Karpas-422 (cell line): ENCODE measurements around the genes REM2, PRMT5 and RNF212B.

GRCh38 chr14:22882490-22883412 is at the start of gene REM2:
TSS of gene REM2 (plus strand) at chr14:22883222.
- PRO-cap, result unidirectional peak, plus-strand start at chr14:22883222
- RAMPAGE, long total RNA, result no peak

- PRO-cap, result bidirectional peak, plus-strand start at chr14:22929695, minus-strand start at chr14:22929365
- RAMPAGE, long total RNA, result start-site peak on the minus strand at chr14:22929359-22929398, 59 and 127 reads in 2 replicates
These were observed at the start of gene PRMT5 for GRCh38 chr14:22928804-22930070. TSS of gene PRMT5 (minus strand) at chr14:22929376.

DNA sequence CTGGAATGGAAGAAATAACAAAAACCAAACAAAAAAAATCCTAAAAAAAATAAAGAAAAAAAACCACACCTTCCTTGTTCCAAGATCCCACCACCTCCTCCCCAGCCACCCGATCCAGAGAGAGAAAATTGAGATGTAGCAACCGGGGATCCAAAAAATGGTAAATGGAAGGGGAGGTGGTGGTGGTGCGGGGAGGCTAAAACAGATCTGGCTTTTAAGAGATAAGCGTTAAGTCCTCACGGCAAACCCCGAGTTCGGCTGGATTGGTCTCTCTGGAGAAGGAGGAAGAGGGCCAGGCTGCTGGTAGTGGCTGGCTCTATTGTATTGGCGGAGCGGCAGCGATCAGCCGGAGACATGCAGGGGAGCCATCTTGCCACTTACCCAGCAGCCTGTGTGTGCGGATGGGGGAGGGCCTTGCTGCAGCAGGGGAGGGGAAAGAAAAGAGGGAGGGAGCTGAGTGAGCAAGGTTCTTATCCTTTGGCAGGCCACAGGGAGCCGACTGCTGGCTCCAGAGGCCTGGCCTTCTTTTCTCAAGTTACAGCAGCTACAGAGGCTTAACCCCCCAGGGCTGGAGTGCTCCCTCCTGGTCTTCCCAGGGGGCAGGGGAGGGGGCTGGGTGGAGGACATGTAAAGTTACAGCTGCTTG is 14.0 kb upstream of the CDH24 start:
- PRO-cap, result no peak
- RAMPAGE, long total RNA, result start-site peak on the minus strand centred at position 403 of the sequence, 85 bp wide, 144 and 174 reads in 2 replicates

DNA sequence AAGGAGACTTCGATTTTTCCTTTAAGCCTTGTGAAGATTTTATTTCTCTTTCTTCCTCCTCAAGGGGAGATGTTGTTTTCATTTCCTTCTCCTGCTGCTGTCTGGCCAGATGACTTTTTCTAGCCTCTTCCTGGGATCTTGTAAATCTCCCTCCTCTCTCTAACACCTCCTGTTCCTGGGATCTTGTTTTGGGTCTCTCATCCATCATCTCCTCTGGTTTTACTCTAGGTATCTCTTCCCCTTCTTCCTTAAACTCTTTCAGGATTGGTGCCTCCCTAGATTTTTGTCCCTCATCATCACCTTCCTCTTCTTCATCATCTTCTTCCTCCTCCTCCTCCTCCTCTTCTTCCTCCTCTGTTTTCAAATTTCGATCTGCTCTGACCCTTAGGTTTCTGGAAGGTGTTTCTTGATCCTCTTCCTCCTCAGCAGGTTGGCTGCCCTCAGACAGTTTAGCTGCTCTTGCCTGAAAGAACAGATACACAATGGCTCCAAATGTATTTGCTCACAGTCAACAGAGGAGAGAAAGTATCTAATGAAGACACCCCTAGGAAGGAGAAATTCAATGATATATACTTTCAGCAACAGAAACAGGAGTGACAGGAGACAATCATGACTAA is 14.5 kb downstream of the ACIN1 start:
- PRO-cap, result no peak
- RAMPAGE, long total RNA, result no peak

- PRO-cap, result no peak
- RAMPAGE, long total RNA, result no peak
These were observed 4.4 kb upstream of the CEBPE start for GRCh38 chr14:23123306-23123977.

- PRO-cap, result no peak
- RAMPAGE, long total RNA, result no peak
These were observed 26.6 kb upstream of the CEBPE start for GRCh38 chr14:23145582-23146186.

DNA sequence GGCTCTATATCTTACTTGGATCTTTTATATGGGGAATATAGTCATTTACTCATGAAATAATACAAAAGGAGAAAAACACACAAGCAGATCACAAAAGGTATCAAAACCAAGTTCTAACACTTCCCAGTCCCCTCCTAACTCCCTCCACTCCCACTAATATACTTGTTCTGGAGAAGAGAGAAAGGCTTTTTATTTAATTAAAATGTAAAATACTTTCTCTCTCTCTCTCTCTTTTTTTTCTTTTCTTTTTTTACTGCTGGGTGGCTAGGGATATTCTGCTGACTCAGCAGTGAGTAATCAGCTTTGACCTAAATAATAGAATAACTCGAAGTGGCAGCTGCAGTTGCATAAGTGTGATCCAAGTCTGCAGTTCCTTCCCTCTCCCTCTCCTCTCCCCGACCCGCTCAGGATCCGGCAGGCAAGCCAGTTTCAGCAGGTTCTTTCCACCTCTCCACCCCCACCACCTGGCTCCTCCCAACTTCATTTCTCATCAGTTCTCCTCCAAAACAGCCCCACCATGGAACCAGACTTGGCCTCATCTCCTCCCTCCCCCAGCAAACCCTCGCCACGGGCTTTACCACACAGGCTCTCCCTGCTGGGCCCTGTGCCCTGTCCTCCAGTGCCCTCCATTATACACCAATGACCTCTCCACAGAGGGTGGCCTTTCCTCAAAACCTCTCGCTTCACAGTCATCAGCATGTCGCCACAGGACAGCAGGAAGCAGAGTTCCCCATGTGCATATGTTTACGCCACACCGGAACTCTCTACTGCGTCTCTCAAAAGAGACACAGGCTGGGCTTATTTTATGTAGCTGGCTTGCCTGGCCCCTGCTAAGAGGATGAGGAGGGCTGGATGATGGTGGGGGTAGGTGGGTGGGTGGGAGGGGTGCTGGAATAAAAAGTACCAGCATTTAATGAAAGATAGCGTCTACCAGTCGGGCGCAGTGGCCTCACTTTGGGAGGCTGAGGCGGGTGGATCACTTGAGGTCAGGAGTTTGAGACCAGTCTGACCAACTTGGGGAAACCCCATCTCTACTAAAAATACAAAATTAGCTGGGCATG is 22.4 kb downstream of the SLC7A8 start:
- PRO-cap, result no peak
- RAMPAGE, long total RNA, result no peak

GRCh38 chr14:23237546-23238273 is at the start of gene RNF212B:
TSS of gene RNF212B (plus strand) at chr14:23237936.
- PRO-cap, result no peak
- RAMPAGE, long total RNA, result no peak

- PRO-cap, result no peak
- RAMPAGE, long total RNA, result no peak
These were observed 897 bp upstream of the EFS start for GRCh38 chr14:23366017-23366120.

GRCh38 chr14:23366121-23367058 is 1.4 kb upstream of the EFS start:
- PRO-cap, result no peak
- RAMPAGE, long total RNA, result no peak

DNA sequence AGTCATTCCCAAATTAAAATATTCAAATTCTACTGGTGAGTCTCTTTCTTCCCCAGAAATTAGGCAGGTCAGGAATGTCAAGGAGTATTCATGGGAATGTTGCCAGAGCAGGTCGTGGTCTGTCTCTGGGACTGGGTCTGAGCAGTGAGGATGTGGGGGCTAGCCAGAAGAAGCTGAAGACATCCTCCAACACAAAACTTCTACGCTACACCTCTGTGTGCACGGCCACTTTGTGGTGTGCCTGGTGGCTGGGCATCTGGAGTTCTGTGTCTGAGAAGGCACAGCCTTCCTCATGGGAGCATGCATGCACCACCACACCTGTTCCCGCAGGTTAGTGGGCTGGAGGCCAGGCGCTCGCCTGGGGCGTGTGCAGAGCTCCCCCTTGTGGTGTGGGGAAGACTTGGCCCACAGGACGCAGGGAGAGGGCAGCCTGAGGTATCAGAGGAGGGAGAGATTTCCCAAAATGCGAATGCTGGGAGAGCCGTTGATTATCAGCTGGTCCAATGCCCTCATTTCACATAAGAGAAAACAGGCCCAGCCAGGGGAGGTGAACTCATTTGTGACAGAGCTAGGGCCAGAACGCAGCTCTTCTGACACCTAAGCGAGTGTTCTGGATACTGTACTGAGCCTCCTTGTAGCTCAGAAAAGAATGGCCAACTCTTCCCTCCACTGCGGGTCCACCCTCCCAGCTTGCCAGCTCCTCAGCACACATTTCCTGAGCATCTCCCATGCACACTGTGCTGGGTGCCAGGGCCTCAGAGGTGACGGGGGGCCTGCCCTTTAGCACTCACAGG is 3.1 kb downstream of the CMTM5 start:
- PRO-cap, result no peak
- RAMPAGE, long total RNA, result no peak

DNA sequence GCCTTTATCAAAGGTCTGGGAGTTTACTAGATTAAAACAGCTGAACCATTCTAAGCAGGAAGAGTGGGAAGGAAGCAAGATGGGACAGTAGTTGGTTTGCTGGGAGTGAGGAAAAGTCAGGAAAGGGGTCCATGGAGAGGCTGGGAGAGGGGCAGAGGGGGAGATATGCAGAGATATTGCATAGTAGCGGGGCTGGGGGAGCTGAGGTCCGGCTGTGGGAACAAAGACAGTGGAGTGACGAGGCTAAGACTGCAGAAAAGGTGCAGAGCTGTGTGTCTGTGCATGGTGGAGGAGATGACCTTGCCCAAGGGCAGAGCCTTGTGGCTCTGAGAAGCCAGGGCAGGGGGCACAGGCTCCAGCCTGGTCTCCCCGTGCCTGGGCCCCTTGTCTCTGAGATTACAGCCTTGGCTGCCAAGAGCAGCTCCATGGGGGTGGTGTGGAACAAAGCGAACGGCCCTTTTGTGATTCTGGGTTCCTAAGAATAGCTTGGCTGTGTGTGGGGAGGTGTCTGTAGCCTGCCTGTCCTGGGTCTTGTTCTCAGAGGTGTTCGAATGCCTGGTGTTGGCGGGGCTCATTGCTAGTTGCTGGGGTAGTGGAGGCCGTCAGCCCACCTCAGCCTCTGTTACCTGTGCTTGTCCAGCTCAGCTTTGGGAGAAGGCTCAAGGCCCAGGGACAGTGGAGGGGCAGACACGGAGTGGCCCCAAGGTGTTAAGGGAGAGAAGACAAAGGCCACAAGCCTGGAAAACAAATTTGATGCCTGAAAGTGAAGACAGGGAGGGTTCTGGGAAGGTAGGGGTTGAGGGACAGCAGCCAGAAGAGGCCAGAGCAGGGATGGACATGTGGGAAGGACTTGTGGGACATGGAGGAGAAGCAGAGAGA is 7.2 kb upstream of the MYH7 start:
- PRO-cap, result no peak
- RAMPAGE, long total RNA, result no peak

- PRO-cap, result no peak
- RAMPAGE, long total RNA, result no peak
These were observed 27.6 kb downstream of the ZFHX2 start for GRCh38 chr14:23523798-23524434.

DNA sequence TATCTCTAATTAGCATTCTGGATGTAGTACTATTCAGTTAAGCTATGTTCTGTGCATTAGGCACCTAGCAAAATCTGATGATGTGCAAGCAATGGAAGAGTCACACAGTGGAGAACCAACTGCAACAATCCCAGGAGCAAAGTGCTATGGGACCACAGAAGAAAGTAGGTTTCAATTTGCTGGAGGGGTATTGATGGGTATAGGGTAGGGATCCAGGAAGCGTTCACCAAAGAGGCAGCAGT is 27.3 kb downstream of the DHRS2 start:
- PRO-cap, result no peak
- RAMPAGE, long total RNA, result no peak

DNA sequence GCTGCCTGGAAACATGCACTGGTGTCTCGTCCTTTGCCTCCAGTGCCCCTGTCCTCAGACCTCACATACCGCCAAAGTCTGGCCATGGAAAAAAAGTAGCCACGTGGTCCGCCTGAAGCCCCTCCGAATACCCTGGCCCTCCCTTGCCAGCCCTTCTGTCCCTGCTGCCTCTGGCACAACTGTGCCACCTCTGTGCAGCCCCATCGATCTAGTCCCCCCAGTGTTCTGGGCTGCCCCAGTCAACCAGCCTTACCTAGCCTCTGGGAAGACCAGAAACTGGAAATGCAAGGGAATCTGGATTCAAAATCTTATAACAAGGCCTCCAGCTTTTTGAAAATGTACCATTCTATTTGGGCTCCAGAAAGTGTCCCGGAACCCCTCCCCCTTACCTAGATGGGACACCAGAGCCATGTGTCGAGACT is 391 bp downstream of the DHRS4L2 start:
- PRO-cap, result no peak
- RAMPAGE, long total RNA, result no peak

DNA sequence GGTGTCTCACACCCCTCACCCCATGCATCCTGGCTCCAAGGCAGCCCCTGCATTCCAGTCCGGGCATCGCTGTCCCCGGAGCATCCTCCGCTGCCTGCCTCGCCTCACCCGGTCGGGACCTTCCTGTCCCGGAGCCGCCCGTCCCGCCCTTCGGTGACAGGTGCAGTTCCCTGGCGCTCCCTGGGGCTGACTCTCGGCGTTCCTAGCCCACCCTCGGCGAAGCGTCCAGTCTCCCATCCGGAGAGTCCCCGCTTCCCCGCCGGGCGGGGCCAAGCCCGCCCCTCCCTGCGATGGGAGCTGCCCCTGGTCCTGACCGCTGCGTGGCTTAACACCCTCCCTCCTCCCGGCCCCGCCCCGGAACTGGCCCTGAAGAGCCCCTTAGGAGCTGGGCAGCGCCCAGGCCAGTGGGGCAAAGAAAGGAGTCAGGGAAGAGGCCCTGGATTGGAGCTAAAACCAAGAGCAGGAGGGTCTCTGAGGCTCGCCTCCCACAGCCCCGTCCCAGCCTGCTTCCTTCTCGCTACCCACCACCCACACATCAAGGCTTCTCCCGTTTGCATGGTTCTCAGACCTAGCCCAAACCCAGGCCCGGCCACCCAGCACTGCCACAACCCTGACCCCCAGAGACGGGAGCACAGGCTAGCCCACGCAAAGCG is 596 bp downstream of the CARMIL3 start:
- PRO-cap, result no peak
- RAMPAGE, long total RNA, result no peak

- PRO-cap, result no peak
- RAMPAGE, long total RNA, result no peak
These were observed 4.3 kb upstream of the CPNE6 start for GRCh38 chr14:24067049-24067441.

GRCh38 chr14:24071751-24072846 is 737 bp downstream of the CPNE6 start:
- PRO-cap, result no peak
- RAMPAGE, long total RNA, result no peak

DNA sequence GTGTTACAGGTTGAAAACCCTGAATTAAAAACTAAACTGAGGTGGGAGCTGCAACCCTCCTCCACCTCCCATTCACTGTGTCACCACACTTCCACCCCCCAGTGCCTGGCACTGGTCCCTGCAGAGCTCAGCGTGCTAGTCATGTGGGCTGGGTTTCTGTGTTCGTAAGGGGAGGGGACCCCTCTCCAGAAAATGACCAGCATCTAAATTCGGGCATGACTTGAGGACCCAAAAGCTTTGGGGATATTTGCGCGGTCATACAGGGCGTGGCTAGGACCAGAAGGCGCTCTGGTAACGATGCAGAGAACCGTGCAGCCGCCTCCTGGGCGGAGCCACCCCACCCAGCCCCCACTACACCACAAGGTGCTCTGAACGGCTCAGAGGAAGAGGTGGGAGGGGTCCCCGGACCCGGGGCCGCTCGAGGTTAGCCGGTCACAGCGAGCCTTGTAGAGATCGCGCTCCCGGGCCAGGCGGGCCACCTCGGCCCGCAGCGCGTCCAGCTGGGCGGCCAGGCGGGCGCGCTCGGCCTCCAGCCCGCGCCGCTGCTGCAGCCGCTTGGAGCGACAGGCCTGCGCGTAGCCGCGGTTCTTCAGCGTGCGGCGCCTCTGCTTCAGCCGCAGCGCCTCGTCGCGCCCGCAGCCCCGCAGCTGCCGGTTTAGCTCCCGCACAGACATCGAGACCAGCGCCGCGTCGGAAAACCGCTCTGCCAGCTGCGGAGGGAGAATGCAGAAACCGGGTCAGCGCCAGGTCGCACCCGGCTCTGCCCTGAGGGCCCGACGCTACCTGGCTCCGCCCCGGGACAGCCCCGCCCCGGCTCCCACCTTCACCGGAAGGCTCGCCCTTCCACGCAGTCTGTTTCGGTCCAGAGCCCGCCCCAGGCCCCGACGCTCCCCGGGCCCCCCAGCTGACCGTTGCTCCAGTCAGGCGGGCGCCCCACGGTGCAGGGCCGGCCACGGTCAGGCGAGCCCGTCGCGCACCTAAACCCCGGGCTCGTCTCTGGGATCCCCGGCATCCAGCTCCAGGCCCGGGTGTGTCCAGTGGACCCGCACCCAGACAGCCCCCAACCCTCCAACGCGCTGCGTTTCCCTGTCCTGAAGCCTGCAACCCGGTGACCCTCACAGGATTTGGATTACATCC is 9.9 kb downstream of the CPNE6 start:
- PRO-cap, result no peak
- RAMPAGE, long total RNA, result no peak

DNA sequence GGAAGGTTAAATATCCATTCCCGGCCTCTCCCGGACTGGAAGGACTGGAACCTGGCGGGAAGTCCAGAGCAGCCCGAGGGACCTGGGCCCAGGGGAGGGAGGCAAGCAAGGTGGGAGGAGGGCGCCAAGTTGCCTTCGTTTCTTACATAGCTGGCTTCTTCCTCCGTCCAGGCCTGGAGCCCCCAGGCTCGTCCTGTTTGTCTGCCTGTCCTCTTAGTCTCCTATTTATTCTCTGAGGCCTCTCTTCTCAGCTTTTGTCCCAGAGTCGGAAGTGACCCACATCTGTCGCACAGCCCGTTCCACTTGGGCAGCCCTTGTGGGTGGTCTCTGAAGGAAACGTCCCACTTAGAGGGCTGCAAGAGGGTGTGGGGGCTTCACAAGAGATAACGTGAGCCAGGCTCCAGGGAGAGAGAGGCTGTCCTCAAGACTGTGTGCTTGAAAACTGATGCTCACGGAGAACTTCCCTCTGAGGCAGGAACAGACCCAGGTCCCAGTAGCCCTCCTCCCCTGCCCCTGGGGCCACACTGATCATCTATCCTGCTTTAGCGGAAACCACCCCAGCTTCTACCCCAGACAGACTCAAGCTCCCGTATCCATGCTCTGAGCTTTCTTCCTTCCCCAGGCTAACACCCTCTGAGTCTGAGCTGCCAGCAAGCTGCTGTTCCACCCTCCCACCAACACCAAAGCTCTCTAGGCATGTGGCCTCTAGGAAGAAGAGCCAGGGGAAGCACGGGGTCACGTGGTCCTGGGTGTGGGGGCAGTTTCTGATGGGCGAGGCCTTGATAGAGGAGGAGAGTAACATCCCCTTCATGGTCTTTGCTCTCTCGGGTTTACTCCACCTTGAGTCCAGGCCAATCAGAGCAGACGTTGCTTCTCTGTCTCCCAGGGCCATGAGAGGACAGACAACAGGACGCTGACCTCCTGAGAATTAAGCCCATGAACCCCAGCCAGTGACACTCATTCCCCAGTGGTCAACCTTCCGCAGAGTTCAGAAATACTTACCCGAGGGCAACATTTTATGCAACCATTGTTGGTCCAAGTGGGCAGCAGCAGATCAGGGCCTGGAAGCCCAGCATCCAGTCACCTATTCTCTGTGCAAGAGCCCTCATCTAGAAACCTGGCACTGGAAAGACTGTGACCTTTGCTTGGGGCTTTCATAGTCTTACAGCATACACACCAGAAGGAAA is 1.2 kb downstream of the PCK2 start:
- PRO-cap, result bidirectional peak, plus-strand start at position 345 of the sequence, minus-strand start at position 199 of the sequence; bidirectional peak, plus-strand start at position 833 of the sequence, minus-strand start at position 698 of the sequence
- RAMPAGE, long total RNA, result no peak